HT1080 (cell line): Measurements from ENCODE around the gene SUPT3H.

DNA sequence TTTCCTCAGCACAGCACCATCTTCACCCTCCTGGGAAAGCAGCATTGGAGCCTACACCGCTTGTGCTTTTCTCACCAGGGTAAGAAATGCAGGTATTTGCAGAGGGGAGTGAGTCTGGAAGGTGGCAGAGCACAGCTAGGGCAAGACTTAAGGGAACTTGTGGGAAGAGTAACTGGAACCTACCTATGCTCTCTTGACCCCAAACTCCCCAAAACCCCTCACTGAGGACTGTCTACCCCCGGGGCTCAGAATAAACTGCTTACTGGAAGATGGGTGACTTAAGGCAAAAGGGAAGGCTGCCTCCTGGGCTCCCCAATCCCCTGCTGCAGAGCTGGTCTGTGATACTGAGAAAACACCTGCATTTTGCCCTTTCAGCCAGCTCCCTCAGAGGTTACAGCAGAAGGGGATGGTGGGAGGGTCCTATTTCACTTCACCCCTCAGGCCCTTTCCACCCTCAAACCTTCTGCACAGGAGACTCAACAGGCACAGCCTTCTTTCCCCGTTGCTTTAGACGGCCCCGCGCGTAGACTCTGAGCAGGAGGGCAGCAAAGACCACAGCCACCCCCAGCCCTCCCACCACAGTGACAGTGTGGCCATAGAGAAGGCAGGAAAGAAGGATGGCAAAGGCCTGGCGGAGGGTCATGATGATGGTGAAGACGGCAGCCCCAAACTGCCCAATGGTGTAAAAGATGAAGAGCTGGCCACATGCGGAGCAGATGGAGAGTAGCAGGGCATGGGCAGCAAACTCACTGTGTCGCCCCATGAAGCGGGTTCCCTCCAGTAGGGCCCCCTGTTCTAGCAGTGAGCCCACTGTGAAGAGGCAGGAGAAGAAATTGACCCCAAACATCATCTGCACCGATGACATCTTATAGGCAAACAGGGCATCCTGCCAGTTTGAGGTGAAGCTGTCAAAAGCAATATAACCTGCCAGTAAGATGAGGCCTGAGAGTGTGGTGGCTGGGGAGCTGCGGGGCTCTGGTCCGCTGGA, 2.8 kb downstream of the SLC35B2 start:
RAMPAGE:
- cytosol, long total RNA, result no peak
- long total RNA, result no peak
- nucleus, long total RNA, result no peak

GRCh38 chr6:44261460-44261888, 3.9 kb downstream of the NFKBIE start:
RAMPAGE:
- cytosol, long total RNA, result no peak
- long total RNA, result no peak
- nucleus, long total RNA, result no peak

GRCh38 chr6:44275780-44276461, 5.7 kb downstream of the TMEM151B start:
RAMPAGE:
- cytosol, long total RNA, result no peak
- long total RNA, result no peak
- nucleus, long total RNA, result no peak

RAMPAGE:
- cytosol, long total RNA, result no peak
- long total RNA, result no peak
- nucleus, long total RNA, result no peak
Observed at GRCh38 chr6:44332378-44333090, 9.9 kb upstream of the SPATS1 start.

GRCh38 chr6:44386313-44387273, 913 bp upstream of the CDC5L start:
RAMPAGE:
- cytosol, long total RNA, result no peak
- long total RNA, result no peak
- nucleus, long total RNA, result no peak

GRCh38 chr6:44489877-44490691, 102.6 kb downstream of the CDC5L start:
RAMPAGE:
- cytosol, long total RNA, result no peak
- long total RNA, result no peak
- nucleus, long total RNA, result no peak

DNA sequence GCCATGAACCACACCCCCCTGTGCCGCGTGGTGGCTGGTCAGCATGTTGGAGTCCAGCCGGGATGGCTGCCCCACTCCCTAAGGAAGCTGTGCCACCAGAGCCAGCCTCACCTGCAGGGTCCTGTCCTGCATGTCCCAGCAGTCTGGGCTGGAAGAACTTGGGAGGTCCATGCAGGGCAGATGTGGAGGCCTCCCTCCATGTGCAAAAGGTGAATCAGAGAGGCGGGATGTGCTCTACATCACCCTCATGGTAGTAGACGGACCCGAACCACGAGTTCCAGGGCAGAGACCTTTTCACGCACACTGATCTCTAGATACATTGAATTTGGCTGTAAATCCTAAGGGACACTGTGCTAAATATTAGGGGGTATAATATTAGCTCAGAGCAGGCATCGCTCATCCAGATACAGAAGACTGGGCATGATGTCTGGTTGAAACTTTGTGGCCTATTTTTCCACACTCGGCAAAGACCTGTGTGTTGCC, 167.6 kb downstream of the CDC5L start:
RAMPAGE:
- cytosol, long total RNA, result no peak
- long total RNA, result no peak
- nucleus, long total RNA, result no peak

RAMPAGE:
- cytosol, long total RNA, result no peak
- long total RNA, result no peak
- nucleus, long total RNA, result no peak
Observed at GRCh38 chr6:45176210-45176622, 151.9 kb upstream of the RUNX2 start.

DNA sequence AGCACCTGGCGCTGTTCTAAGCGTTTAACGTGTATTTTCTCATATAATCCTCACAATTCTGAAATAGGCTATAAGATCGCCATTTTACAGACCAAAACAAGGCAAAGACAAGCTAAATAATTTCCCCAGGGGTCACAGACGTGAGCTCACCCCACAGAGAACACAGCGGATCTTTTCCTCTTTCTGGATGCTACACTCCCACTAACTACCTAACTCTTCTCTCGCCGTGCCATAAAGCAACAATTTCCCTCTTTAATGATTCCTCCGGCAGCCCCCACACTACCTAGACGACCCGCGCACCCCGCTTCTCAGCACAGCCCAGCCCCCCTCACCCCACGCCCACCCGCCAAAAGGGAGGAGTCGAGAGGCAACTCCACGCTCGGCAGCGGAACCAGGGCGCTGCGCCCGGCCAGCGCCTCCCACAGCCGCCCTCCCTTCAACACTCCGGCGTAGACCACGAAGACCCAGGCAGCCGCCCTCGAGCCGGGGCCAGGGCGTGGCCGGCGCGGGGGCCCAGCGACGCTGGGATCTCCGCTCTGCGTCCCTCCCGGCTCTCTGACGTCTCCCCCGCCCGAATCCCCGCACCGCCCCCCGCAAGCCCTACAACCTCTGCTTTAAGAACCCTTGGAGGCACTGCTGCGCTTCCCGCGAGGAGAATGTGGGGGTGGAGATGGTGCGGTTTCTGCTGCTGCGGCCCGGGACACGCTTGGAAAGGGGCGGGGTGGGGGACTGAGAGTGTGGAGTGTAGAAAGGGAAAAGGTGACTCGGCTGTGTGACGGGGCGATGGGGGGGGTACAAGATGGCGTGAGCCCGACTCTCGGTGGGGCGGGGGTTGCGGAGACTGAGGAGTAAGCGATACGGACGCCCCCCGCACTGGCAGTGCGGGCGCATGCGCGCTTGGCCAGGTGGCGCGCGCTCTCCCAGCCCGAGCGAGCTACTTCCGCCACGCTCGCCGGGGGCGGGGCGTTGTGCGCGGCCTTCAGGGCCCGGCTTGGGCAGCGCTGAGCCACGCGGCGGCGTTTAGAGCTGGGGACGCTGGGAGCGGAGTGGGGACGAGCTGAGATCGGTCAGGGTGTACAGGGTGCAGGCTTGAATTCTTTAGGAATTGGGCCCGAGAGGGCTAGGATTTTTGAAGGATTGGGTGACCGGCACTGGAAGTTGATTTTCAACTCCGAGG, at the start of gene SUPT3H:
Gene SUPT3H, minus strand, starts transcription at position 774 of the 1,177 bp plus-strand sequence.
RAMPAGE:
- cytosol, long total RNA, result start-site peak on the minus strand centred at position 716 of the sequence, 38 bp wide, 20 and 20 reads in 2 replicates
- long total RNA, result start-site peak on the minus strand centred at position 713 of the sequence, 116 bp wide, 9 reads
- nucleus, long total RNA, result no peak

GRCh38 chr6:45478316-45478601, 100.5 kb upstream of the SUPT3H start:
RAMPAGE:
- cytosol, long total RNA, result no peak
- long total RNA, result no peak
- nucleus, long total RNA, result no peak

DNA sequence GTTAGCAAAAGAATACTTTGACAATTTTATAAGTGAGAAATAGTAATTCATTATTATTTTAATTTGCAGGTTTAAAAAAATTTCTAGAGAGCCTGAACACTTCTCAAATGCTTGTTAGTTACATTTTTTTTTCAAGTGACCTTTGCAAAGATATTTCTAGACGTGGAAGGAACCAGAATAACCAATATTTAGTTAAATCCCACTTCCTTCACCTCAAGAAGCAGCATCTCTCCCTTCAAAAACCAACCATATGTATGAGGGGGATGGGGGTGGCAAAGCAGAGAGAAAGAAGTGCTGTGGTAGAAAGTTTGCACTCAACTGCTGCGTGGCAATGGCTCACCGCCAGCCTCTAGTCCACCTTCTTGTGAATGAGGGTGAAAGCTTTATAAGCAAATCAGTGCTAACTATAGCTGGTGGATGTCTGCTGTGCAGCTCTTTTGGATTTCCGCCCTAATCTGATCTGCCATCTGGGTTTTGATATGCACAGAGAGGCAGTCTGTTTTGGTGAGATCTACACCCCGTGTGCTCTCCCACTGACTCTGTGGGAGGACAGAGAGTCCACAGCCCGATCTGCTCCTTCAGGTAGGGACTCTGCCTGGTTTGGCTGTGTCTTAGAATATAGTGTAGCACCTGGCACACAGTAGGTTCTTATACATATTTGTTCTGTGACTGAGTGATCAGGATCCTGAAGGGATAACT, 281.2 kb upstream of the SUPT3H start:
RAMPAGE:
- cytosol, long total RNA, result no peak
- long total RNA, result no peak
- nucleus, long total RNA, result no peak

DNA sequence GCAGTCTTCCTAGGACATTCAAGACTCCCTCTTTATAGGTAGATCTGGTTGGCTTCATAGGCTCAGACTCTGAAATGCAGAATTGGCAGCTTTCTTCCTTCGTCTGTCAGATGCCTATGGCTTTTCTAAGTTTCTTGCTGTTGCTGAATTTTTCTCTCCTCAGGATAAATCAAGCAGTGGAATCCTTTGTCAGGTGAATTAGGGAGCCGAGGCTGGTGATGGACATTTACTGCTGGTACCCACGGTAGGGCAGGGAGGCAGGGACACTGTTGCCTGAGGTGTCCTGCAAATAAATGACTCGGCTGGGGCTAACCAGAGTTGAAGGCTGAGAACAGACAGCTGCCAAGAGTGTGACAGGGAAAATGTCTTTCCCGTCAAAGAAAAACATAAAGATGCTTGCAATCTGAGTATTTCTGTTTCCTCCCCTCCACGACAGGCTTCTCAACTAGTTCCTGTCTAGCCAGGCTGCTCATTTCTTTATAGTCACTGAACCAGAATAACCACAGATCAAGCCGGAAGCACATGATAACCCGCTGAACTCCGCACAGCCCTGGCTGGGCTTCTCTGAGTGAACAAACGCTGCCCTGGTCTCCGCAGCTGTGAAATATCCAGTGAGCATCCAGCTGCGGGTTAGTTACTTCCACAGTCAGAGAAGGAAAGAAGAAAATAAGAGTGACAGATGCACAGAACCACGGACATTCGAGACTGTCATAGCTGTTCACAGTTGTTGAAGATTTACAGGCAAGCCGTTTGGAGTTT, 299.6 kb upstream of the SUPT3H start:
RAMPAGE:
- cytosol, long total RNA, result no peak
- long total RNA, result no peak
- nucleus, long total RNA, result no peak

DNA sequence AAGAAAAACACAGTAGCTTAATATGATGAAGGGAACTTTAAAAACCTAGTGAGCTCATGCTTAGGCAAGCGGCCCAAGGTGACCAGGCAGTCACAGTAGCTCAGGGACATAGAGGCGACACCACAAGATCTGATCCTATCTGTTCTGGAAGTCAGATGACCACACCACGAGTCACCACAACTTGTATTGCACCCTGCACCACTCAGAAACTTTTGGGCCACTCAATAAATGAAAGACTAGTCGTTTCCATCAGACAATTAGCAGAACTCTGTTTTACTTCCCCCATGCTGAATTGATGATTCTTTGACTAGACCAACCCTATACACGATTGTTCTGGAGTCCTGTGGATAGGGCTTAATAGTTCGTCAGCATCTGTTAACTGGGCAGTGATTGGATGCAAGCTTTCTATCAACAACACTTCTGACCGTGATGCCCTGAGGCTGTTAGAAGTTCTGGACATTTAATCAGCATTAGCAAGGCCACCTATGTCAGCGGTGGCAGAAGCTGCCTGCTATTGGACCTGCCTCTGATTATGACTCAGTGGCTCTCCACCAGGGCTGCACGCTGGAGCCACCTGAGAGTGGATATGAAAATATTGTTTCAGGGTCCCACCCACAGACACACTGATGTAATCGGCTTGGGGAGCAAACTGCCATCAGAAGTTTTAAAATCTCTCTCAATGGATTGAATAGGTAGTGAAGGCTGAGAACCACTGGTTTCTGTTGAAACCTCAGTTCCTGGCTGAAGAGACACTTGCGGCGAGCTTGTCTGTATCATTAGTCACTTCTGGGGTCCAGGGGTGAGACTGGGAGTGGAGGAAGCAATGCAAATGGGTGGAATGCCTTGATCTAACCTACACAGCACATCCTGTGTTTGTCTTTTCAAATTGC, 4.6 kb downstream of the CLIC5 start:
RAMPAGE:
- cytosol, long total RNA, result no peak
- long total RNA, result no peak
- nucleus, long total RNA, result no peak

DNA sequence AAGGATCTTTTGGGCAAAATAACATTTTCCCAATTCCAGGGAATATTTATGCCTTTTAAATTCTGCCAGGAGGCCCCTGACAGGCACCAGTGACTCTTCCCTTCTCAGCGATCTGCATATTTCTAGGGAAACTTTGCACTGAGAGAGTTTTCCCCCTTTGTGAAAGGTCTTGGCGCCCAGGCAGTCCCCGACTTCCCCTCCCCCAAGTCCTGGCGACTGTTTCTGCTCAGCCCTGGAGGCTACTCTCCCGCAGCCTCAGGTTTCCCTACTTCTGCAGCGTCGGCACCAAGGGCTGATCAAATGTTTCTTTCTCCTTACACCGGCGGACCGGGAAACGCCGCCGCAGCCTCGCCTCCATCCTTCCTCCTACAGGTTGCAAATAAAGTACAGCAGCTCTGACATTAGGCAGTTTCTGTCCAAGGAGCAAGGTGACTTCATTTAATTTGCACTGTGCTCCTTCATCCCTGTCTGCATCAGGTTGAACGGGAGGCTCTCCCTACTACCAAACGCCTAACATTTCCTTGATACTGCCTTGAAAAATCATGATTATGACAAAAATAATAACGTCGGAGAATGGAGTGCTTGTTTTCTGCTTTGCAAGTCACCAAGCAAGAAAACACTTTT, 1.2 kb downstream of the CLIC5 start:
RAMPAGE:
- cytosol, long total RNA, result no peak
- long total RNA, result no peak
- nucleus, long total RNA, result no peak

GRCh38 chr6:46051637-46052341, 36.1 kb upstream of the CLIC5 start:
RAMPAGE:
- cytosol, long total RNA, result no peak
- long total RNA, result no peak
- nucleus, long total RNA, result no peak

DNA sequence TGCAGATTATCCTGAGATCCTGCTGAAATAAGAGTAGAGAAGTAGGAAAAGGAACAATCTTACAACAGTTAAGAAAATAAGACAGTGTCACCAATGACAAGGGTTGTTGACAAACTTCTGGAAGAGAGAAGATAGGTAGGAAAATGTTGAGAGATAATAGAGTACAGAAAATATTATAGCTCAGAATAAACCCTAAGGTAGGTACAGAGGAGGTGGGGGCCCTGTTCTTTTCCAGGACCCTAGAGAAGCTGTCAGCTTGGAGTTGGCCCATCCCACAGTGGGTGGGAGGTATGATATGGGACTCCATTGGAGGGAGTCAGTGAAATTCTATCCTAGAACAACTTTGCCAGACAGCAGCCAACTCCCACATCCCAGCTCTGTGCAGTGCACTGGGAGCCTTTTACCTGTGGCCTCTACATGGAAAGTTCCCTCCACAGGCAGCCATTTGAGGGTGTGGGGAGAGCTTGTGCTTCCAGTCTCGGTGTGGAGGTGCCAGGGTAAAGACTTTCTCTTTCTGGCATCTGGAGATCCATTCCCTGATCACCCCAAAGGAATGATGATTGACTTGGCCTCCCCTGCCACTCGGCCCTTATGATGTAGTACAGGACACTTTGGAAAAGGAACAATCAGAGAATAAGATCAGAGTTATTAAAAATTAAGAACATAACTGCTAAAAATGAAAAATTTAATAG, 36.8 kb upstream of the CLIC5 start:
RAMPAGE:
- cytosol, long total RNA, result no peak
- long total RNA, result no peak
- nucleus, long total RNA, result no peak

GRCh38 chr6:46130547-46130710, 640 bp downstream of the ENPP4 start:
RAMPAGE:
- cytosol, long total RNA, result no peak
- long total RNA, result no peak
- nucleus, long total RNA, result no peak

GRCh38 chr6:46935570-46936439, 14.1 kb upstream of the ADGRF5 start:
RAMPAGE:
- cytosol, long total RNA, result no peak
- long total RNA, result no peak
- nucleus, long total RNA, result no peak

DNA sequence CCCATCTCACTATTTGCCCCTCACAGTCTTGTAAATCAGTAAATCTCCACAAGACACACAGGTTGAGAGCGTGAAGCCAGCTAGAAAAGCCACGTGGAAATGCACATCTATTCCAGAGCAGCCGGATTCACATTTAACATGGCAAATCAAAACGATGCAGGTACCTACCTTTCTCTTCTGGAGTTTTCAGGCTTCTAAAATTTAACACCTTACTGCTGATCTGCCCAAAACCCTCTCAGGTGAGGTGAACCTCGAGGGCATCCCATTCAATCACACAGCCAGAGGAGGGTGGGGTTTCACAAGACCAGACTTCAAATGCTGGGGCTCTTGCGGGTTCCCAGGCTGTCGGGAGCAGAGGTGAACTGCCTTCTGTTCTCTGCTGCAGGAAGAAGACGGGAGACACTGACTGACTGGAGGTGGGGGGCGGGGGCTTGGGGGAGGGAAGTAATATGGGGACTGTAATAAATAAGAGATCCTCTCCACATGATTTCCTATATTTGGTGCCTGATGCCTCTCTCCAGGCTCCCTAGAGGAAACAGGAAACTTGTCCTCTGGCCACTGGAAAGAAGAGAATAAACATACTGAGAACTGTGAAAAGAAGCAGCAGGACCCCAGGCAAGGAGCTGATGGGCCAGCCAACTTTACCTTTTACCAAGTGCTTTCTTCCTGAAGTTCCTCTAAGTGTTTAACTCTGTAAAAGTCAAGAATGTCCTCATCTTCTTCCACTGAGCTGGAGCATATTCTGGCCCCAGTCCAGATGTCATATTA, 33.0 kb upstream of the ADGRF5 start:
RAMPAGE:
- cytosol, long total RNA, result no peak
- long total RNA, result no peak
- nucleus, long total RNA, result no peak

DNA sequence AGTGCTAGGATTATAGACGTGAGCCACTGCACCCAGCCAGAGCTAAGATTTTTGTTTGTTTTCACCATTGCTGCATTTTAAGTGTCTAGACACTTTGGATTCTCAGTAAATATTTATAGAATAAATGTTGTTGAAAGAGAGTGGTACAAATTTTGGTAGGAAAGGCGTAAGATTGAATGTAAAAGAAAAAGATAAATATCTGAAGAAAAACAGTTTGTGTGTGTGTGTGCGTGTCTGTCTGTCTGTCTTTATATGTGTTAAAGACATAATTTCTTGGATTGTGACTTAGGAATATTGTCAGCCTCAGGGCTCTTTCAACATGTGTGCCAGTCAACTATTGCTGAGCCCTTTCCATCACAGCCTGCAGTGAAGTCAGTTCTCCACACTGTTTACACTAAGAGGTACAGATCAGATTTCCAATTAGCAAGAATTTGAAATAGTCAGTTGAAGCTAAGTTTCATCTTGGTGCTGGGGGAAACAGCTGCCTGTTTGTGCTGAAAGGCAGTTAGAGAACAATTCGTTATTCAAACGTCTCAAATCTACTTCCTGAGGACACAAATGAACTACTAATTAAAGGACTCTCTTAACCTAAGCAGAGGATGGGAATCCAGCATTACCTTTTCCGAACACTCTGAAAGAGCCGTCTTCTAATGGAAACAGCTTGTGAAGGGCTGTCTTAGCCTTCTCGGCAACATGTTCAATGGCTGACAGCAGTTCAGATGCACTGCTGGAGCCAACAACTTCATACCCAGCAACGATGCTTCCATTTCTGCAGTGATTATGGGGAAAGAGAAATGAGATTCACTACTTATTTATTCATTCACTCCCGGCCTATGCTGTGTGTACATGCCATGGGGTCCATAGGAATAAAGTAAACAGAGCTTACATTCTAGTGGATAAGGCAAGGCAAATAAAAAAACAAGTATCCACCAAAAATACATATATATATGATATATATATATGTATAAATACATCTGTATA, 25.8 kb downstream of the ADGRF1 start:
RAMPAGE:
- cytosol, long total RNA, result no peak
- long total RNA, result no peak
- nucleus, long total RNA, result no peak